Cardiac ventricle fibroblast (primary cell): ENCODE measurements around the gene CRYBA4.

GRCh38 chr22:25056949-25057761, 104.6 kb downstream of the KIAA1671 start:
- RAMPAGE, long total RNA, result no peak

DNA sequence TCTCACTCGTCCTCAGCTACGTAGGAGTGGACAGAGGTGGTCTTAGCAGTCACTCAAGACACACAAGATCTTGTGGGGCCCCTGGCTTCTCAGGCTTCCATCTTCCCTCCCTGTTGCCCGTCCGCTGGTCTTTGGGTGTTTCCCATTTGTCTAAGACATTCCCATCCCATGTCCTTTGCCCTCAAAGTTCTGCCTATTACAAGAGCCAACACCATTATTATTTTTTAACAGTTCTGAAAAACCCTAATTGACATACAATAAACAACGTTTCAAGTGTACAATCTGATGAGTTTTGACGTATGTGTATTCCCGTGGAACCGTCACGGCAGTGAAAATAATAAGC, 103.3 kb upstream of the CRYBB3 start:
- RAMPAGE, long total RNA, result no peak

GRCh38 chr22:25343210-25344041, 124.0 kb downstream of the CRYBB2 start:
- RAMPAGE, long total RNA, result no peak

DNA sequence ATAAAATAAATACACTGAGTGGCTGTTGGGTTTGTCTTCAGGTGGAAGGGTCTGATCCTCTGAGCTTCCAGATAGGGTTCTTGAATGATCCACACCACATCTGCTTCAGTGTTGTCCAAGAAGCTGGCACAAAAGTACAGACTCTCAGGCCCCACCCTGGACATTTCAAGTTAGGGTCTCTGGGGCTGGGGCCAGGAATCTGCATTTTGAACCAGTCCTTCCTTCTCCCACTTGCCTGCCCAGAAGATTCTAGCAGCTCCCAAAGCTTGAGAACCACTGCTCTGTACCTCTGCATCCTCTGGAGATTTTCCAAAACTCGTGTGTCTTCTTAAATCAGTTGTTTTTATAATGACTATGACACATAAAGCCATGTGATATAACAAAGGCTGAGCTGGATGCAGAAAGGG, 37.6 kb upstream of the GRK3 start:
- RAMPAGE, long total RNA, result no peak

DNA sequence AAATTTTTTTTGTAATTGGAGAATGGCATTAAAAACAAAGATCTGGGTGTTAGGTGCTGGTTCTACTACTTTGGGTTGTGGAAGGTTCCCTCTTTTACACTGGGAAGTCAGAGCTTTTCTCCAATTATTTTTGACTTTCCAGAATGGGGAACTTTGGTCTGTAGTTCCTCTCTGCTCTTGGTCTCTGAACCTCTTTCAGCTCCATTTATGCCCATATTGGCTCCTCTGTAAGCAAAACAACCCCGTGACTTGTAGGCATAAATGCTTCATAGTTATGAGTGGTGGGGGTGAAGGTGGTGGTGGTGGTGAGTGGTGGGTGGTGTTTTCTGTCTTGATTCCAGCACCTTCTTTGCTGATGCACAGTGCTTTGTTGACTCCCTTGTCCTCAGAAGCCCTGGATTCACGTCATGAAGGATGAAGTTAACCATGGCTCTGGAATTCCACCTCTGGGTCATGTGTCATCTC, 24.3 kb upstream of the GRK3 start:
- RAMPAGE, long total RNA, result no peak

DNA sequence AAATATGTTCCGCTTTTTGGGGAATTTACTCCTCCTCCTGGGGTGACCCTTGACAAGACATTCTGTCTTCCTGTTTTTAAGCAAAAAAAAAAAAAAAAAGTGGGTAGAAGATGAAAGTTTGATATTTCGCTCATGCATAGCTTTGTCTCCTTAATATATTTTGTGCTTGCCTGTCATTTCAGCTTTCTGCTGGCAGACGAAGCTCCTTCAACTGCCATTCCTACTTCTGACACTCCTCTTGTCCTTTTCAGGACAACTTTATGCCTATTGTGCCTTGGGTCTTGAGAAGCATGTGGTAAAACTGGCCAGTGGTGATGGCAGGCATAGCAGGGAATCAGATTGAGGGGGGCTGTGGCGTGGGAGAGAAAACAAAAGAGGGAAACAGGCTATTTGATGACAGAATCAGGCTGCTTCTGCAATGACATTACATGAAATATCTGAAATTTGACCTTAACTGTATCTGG, 1.3 kb upstream of the GRK3 start:
- RAMPAGE, long total RNA, result no peak

GRCh38 chr22:26066488-26066898, 102.8 kb upstream of the SEZ6L start:
- RAMPAGE, long total RNA, result no peak

DNA sequence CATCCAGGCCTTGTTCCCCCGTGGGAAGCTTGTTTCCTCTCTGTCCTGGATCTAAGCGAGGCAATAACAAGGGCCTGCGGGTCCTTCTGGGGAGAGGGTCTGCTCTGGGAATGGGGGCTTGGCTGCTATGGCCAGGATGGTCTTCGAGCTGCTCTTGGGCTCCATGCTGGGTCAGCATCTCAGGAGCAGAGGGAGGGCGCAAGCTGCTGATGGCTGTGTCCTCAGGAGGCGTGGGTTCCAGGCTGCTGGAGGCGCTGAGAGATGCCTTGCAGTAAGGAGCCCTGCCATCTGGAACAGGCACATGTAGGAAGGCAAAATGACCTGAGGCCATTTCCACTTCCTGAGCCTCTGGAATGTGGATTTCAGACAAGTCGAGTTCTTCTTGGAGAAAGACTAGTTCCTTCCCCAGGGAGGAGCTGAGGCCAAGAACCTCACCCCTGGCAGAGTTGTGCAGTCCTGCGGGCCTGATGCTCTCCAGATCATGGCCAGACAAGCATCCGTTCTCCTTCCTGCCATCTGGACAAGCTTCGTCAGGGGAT, 19.4 kb downstream of the HPS4 start:
- RAMPAGE, long total RNA, result no peak

DNA sequence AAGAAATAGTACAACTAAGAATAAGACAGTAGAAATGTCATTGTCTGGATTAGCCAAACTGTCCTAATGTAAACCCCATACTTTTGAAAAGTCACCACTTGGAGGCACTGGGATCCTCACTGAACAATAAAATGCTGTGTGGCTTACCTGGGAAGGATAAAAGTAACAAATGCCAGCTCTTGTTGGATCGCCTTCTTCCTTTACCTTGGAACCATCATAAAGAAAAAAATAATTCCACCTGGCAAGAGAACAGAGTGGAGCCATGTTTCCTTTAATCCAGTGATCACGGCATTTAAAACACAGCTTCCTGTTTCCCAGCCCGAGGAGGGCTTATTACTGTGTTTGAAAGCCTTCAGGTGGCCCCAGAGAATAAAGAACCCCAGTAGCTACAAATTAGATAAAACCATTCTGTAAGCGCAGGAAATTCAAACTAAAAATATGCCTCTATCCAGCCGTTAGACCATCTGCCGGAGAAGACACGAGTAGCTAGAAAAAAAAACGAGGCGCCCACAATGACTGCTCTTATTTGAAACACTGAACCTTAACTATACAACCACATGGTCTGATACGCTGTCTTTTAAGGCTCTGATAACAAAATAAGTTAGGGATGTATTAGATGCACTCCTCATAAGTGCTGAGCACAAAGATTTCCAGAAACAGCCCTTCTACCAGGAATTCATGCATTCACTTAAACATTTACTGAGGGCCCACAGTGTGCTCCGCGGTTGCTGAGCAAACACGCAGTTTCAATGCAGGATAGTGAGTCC, 4.3 kb downstream of the HPS4 start:
- RAMPAGE, long total RNA, result no peak

DNA sequence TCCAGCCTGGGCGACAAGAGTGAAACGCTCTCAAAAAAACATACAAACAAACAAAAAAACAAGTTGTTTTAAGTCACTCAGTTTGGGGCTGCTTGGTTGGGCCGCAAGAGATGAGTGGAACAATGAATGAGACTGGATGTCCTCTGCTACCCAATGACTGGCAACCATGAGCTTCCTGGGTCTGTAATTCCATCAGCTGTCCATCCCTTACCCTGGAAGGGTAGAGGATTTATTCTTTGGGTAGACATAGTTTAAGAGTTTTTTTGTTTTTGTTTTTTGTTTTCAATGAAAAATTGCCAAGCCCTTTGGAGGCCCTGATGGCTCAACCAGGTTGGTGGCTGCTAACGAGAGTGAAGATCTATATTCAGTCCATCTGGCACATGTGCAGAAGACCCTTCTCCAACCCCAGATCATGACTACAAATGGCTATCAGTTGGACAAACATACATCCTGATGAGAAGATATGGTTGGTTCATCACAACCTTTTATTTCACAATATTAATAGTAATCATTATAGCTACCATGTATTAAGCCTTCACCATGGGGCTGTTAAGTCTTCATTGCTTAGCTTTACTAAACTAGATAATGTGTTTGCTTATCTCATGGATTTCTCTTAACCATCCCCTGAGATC, 9.4 kb upstream of the TFIP11 start:
- RAMPAGE, long total RNA, result no peak

DNA sequence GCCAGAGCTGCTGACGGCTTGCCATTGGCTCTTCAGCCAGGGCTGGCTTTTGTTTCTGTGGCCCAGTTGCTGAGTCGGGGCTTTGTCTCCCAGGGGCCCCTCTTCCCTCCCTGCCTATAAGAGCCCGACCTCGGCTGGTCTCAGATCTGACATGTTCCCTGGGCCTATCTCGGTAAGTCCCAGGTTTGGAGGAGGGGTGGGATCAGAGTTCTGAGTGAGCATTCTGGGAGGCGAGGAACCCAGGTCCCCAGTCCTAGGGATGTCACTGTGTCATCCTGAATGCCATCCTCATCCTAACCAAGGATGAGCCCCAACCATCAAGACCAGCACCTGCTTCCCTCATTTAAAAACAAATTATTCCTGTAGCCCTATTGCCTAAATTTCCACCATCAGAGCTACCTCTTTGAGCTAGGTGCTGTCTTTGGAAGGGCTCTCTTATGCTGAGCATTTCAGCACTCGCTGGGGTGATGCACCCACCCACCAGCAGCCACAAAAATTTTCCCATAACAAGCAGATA, at the start of gene CRYBA4:
TSS of gene CRYBA4 (plus strand) at position 149 of the 517 bp plus-strand sequence.
- RAMPAGE, long total RNA, result no peak

DNA sequence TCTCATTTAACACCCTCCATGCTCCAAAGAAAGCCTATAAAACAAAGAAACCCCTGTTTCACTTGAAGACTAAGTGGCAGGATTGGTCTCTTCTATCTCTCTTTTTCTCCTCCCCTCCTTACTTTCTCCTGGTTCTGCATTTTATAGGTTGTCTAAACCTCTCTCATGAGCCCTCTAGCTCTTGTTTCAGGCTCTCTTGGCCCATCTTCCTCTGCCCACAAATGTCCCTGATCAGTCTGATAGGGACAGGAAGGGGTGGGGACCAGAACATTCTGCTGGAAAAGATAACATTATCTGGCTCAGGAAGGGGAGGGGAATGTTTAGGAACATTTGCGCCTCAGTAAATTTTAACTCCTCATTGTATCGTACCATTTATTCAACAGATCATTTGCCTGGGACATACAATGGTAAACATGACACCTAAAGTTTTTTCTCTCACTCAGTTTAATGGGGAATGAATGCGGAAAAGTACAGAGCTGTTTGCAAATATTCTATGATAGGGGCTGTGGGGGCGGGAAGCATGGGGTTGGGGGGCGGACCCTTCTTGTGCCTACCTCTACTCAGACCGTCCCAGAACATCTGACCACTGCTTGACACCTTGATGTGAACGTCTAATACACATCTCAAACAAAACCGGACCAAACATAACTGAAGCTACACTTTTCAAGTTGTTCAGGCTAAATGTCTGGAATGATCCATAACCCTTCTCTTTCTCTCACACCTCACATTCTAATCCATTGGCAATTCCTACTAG, 10.9 kb downstream of the CRYBA4 start:
- RAMPAGE, long total RNA, result no peak

GRCh38 chr22:26671444-26672105, 49.8 kb downstream of the CRYBA4 start:
- RAMPAGE, long total RNA, result no peak

GRCh38 chr22:26892357-26893298, 270.9 kb downstream of the CRYBA4 start:
- RAMPAGE, long total RNA, result no peak

DNA sequence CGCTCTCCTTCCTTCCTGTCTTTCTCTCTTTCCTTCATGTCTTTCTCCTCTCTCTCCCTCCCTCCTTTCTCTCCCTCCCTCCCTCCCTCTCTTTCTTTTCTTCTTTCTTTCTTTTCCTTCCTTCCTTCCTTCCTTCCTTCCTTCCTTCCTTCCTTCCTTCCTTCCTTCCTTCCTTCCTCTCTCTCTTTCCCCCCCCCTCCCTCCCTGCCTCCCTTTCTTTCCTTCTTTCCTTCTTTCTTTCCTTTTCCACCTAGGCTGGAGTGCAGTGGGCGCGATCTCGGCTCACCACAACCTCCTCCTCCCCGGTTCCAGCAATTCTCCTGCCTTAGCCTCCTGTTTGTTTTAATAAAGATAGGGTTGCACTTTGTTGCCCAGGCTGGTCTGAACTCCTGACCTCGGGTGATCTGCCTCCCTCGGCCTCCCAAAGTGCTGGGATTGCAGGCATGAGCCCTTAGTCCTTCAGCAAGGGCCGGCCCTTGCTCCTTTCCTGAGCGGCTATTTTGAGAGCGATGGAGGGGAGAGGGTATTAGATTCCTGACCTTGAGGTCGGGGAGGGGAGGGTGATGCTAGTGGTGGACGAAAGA, 280.9 kb downstream of the CRYBA4 start:
- RAMPAGE, long total RNA, result no peak

- RAMPAGE, long total RNA, result no peak
These were observed 573.3 kb downstream of the CRYBA4 start for GRCh38 chr22:27195085-27195477.

- RAMPAGE, long total RNA, result no peak
These were observed 562.4 kb downstream of the MN1 start for GRCh38 chr22:27238978-27239678.

DNA sequence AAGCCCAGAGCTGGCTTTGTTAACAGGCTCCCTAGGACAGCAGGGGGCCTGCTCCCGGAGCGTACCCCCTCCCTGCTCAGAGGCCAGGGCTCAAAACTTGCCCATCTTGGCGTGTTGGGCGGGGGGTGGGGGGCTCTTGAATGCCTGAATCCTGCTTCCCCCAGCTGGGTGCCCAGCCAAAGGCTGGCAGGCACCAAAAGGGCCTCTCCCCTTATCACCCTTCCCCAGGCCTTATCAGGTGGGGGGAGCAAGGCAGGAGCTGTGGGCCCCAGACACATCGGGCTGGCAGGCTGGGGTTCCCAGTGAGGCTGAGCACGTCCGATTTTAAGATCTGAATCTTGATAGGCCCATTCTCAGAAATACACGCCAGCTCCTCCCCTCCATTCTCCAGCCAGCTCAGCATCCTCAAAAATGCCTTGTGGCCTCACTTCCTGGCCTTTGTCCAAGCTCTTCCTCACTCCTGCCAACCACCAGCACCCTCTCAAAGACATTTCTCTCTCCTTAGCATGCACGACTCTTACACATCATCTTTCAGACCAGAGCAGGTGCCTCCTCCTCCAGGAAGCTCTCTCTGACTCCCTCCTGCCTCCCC, 384.8 kb downstream of the MN1 start:
- RAMPAGE, long total RNA, result no peak

GRCh38 chr22:27475261-27475468, 326.4 kb downstream of the MN1 start:
- RAMPAGE, long total RNA, result no peak

DNA sequence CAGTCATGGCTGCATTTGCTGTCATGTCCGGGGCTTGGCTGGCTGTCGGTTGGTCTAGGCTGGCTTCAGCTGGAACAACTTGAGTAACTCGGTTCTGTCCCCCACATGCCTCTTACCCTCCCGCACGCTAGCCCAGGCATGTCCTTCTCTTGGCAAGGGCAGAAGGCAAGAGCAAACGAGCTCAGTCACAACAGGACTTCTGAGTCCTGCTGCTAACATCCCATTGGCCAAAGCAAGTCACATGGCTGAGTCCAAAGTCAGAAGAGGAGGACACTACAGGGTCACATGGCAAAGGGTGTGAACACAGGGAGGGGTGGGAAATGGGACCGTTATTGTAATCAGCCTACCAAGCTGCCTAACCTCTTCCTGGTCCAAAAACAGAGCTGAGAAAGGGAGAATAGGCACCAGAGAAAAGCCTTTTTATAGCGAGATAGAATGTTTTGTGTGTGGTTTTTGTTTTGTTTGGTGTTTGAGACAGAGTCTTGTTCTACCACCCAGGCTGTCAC, 81.9 kb downstream of the MN1 start:
- RAMPAGE, long total RNA, result no peak